Peritoneum (tissue), 1 donor: ENCODE results near the genes AZGP1, COPS6, LAMTOR4, TRAPPC14, PVRIG and MEPCE.

DNA sequence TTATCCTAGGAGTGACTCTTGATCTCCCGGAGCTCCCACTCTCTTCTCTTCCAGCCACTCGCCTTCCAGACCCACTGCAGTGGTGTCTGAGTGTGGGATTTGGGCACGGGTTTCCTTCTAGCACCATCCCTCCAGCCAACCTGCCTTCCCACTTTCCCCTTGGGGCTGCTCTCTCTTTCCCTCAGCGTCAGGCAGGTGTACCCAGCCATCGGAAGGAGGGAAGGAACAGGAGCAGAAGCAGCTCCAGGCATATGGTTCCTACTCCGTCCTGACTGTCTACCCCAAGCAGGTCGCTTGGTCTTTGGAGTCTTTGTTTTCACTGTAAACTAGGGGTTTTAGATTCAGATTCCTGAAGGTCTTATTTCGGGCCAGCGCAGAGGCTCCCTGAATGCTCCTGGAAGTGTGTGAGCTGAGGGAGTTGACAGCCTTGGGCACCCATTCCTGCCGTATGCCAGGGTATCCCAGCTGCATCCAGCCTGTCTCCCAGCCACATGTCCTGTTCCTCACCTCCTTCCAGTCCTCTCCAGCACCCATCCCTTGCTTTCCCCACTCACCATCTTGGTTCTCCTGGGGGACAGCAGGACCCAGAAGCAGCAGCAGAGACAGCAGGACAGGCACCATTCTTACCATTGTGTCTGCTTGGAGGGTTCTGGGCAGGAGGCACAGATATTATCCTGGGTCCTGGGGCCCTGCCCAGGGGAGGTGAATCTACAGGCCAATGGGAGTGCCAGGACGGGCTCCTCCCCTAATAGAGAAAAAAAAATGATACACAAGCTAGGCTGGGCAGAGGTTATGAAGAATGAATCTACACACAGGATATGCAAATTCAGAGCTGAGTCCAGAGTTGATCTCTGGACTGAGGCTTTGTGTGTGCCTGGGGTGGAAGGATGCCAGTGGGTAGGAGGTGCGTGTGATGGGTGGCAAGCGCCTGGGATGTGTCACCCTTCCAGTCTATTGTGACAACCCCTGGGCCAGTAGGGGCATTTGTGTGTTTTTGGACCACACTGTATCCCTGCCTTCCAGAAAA is at the start of gene AZGP1:
AZGP1 (minus strand) TSS at position 641 of the 1,027 bp plus-strand sequence.
- PRO-cap: no peak

DNA sequence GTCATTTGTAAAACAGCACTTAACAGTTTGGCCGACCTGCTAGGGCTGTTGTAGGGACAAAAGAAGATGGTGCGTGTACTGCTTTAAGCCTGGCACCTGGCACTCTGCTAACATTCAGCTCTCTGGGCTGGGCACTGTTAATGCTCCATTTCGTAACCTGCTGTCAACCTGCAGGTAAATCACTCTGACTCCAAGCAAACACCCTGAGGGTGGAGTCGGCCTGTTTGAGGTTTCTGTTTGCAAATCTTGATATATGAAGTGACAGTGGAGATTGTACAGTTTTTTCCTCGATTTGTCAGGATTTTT is 7.3 kb downstream of the ZKSCAN1 start:
- PRO-cap: no peak

GRCh38 chr7:100077096-100077582 is 4.4 kb downstream of the ZNF3 start:
- PRO-cap: no peak

DNA sequence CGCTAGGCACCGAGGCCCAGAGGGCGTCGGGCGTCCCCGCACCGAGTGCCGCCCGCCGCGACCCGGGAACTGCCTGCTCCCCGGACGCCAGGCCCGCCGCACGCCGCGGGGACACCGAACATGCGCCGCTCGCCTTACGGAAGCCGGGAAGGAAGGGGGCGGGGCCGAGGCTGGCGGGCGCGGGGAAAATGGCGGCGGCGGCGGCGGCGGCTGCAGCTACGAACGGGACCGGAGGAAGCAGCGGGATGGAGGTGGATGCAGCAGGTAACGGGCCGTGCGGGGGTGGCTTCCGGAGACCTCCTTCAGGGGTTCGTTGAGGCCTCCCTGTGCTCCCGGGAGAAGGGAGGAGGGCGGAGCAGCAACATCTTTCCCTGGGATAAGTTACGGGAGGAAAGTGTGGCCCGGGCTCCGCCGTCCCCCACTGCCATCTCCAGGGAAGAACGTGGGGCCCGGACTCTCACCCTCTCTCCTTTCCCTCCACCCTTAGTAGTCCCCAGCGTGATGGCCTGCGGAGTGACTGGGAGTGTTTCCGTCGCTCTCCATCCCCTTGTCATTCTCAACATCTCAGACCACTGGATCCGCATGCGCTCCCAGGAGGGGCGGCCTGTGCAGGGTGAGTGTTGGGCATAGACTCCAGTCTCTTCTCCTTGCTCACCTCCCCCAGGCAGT is at the start of gene COPS6:
COPS6 (plus strand) TSS at position 167 of the 669 bp plus-strand sequence.
- PRO-cap: bidirectional peak, plus-strand start at position 167 of the sequence, minus-strand start at position 64 of the sequence

GRCh38 chr7:100092890-100093486 is 4.2 kb downstream of the COPS6 start:
- PRO-cap: no peak

- PRO-cap: bidirectional peak, plus-strand start at chr7:100148957, minus-strand start at chr7:100148679
Measured at GRCh38 chr7:100148340-100148817, 339 bp upstream of the LAMTOR4 start.

DNA sequence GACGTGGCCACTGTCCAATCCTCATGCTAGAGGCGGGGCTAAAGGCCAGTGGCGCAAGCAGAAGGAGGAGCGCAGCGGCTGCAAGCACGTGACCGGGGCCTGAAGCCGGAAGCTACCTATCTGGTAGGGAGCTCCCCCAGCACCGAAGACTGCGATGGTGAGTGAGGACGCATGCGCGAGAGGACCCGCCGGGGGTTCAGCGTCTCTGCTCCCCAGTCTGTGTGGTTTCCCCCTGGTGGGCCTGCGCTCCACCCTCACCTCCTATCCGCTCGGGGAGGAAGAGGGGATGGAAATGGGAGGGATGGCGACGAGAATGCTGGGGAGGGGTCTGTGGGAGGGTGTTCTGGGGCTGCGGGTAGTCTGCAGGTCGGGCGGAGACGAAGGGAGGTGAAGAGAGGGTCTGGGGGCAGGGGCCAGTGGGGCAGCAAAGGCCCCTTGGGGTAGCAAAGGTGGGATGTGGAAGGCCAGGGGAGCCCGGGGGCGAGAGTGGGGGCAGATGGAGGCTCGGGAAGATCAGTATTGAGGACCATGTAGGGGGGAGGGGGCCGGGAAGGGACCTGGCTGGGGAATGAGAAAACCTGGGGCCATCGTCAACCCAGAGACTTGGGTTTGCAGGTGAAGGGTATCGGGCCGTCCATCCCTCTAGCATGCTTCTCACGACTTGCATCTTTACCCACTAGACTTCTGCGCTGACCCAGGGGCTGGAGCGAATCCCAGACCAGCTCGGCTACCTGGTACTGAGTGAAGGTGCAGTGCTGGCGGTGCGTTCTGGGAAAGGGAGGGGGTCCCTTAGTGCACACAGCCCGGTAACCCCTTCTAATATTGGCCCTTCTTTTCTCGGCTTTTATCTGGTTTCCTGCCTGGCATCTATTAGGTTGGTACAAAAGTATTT is at the start of gene LAMTOR4:
LAMTOR4 (plus strand) TSS at position 100 of the 892 bp plus-strand sequence.
- PRO-cap: bidirectional peak, plus-strand start at position 139 of the sequence, minus-strand start outside the sequence

- PRO-cap: no peak
Measured at GRCh38 chr7:100157664-100158589, 596 bp downstream of the TRAPPC14 start.

DNA sequence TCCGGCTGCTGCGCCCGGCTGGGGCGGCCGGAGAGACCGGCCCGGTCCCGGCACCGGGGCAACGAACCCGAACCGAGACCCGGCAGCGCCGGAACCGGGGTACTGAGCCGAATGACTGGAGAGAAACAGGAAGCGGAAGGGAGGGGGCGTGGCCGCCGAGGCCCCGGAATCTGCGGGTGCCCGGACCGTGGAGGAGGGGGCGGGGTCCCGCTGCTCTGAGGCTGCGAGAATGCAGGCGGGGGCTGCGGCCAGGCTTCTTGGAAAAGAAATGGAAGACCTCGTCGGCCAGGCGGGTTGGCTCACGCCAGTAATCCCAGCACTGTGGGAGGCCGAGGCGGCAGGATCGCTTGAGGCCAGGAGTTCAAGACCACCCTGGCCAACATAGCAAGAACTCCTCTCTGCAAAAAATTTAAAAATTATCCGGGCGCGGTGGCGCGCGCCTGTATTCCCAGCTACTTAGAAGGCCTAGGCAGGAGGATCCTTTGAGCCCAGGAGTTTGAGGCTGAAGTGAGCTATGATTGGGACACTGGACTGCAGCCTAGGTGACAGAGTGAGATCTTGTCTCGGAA is at the start of gene TRAPPC14:
TRAPPC14 (minus strand) TSS at position 134 of the 569 bp plus-strand sequence.
- PRO-cap: no peak

GRCh38 chr7:100219673-100220634 is at the start of gene PVRIG:
Gene PVRIG (plus strand): TSS chr7:100219949.
- PRO-cap: no peak

DNA sequence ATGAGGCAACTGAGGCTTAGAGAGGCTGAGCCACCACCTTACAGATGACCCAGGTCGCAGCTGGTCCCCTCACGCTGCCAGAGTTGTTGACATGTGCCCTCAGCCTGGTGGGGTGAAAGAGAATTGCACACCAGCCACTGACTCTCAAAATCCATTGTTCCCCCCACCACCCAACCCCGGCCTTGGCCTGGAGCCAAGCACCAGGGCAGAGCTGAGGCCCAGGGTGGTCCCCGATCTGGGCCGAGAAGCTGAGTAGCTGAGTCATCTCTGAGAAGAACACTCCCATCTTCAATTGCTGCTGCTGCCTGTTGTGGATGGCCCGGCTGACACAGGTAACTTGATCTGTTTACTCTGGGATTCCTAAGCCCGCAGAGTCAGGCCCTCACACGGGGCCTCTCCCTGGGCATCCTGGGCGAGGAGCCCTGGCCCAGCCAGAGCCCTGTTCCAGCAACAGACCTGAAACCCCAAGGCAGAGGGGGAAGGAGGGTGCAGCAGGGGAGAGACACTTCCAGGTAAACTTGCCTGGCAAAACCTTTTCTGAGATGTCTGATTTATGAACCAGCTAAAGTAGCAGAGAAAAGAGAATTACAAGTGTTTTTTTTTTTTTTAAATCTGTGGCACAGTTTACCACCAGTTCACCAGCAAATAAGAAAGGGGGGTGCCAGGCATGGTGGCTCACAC is 27.6 kb downstream of the PVRIG start:
- PRO-cap: no peak

DNA sequence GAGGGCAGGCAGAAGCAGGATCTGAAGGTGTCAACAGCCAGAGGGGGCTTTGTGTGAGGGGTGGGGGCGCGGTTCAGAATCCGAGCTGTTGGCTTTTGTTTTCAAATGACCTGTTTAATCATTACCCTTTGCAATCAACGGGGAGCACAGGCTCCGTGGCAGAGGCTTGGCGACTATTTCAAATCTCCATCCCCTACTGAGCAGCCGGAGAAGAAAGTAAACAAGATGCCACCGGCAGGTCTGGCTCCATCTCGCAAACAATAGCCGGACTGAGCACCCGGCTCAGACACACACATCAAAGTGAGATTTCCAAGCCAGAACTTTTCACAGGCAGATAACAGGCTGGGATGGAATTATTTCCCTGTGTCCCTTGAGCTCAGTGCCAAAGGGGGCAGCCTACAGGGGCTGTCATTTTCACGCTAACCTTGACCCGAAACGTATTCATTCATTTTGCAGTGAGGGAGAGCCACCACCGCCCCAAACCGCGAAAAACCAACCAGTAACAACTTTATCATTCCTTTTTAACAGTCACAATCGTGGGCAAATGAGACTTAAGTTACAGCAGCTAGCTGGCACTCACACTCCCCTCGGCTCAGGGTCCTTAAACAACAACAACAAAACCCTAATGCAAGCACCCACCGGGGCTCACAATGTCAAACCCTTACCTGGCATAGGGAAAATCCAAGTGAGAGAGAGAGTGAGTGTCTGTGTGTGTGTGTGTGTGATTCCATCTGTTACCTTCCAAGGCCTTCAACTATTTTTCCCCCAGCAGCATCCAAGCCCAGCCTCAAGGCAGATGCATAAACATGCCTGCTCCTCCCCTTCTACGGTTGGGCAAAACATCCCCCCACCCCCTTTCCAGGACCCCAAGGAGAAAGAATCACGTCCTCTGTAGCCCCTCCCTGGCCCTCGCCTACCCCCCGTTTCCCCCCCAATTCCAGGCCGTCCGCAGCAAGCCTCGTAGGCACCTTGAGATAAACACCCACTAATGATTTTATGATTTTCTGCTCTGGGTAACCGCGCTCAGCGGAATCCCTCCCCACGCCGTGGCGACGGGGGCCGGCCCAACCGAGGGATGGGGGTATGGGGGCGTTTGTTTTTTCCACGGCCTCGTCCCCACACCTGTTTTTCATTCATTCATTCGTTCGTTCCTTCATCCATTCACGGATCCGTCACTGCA is 36.7 kb upstream of the SPDYE3 start:
- PRO-cap: no peak

- PRO-cap: no peak
Measured at GRCh38 chr7:100338044-100338580, 19.8 kb upstream of the PILRB start.

DNA sequence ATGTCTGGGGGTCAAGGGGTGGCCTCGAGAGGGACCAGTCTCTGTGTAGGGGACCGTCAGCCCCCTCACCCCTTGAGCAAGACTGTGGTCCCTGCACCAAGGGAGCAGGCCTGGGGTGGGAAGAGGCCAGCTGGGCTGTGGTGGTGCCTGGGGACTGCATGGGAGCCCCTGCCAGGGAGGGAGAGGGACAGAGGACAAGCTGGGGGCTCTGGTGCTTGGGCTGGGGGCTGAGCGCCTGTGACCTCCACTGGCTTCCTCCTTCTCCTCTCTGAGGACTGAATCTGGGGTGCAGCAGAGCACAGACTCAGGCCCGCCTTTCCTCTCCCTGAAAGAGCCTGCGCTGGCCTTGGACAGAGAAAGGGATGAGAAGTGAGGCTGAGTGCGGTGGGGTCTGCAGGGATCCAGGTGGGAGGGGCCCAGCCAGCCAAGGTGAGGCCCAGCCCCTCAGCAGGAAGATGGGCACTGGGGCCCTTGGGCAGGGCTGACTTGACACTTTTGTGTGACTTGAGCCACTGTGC is 691 bp upstream of the PILRB start:
- PRO-cap: no peak

DNA sequence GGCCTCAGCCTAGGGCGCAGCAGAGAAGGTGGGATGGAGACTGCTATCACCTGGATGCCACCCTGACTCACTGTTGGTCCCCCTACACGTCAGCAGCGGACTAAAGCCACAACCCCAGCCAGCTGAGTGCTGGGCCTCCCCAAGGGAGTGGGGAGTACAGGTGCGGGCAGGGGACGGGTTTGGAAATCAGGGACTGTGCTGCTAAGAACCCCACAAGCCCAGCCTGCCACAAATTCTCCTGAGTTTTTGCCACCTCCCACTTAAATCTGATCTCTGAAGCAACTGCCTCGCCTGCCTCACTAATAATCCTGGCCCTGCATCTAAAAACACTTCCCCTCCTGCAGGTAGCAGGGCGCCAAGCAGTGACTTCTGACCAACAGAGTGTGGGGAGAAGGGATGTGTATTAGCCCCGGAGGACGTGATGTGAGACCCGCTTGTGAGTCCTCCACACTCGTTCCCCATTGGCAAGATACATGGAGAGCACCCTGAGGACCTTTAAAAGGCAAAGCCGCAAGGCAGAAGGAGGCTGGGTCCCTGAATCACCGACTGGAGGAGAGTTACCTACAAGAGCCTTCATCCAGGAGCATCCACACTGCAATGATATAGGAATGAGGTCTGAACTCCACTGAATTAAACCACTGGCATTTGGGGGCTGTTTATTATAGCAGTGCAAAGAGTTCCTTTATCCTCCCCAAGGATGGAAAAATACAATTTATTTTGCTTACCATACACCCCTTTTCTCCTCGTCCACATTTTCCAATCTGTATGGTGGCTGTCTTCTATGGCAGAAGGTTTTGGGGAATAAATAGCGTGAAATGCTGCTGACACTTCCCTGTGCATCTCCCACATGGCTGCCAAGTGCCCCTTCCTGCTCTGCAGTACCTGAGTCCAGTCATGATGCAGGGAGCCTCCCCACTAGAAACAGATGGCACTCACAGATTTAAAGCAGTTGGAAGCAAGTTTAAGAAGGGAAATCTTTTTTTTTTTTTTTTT is 6.0 kb upstream of the PILRA start:
- PRO-cap: no peak

DNA sequence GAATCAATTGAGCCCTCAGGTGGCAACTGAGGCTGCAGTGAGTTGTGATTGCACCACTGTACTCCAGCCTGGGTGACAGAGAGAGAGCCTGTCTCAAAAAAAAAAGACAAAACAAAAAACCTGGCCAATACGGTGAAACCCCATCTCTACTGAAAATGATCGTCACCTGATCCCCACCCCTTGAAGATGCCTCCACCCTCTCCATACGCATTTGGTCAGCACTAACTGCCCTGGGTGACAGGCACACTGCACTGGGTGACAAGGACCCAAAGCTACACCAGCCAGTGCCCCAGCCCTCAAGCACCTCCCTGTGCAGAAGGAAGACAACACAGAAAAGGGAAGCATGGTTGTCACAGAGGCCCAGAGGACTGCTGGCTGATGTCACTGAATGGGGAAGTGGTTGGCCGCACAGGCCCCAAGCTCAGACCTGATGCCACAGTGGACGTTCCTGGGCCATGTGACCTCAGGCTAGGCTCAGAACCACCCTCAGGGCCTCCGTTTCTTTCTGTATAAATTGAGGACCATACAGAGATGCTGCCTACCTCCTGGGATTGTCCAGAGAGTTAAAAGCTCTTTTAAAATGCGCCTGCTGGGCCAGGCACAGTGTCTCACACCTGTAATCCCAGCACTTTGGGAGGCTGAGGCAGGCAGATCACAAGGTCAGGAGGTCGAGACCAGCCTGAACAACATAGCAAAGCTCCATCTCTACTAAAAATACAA is 4.2 kb upstream of the PILRA start:
- PRO-cap: no peak

- PRO-cap: no peak
Measured at GRCh38 chr7:100382441-100382843, 9.2 kb downstream of the PILRA start.

GRCh38 chr7:100429237-100429957 is at the start of gene MEPCE:
Gene MEPCE (plus strand): TSS chr7:100429831.
- PRO-cap: bidirectional peak, plus-strand start at chr7:100429447, minus-strand start at chr7:100429140; unidirectional peak, plus-strand start at chr7:100429764

DNA sequence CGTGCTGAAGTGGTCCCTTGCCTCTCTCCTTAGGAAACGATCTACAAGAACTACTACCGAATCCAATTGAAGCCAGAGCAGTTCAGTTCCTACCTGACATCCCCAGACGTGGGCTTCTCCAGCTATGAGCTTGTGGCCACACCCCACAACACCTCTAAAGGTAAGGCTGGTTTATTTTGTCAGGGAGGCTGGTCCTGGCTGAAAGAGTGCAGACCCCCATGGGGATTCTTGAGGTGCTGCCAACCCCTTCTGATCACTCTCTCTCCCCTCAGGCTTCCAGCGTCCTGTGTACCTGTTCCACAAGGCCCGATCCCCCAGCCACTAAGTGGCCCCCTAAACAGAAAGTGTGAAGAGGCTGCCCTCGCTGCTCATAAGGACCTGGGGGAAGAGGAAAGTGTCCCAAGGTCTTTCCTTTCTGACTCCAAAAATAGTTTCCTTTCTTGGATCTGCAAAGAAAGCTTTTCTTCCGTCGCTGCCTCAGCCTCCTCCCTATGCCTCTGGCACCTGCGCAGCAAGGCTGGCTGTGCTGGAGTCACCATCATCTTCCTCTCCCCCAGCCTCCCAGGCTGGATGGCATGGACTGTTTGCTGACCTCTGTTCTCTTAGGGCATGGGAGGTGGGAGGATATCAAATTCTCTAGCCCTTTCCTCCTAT is 2.9 kb downstream of the PPP1R35 start:
- PRO-cap: no peak

DNA sequence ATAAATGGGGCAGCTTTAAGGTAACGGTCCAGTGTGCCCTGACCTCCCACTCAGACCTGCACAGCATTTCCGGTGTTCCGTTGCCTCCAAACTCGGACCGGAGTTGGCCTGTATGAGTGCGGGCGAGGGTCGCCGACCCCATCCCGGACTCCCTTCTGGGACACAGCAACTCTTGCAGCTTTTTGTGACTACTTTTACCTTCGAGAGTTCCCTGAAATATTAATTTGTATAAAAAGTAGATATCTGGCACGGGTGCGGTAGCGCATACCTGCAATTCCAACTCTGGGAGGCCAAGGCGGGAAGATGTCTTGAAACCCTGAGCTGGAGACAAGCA is 811 bp upstream of the PPP1R35 start:
- PRO-cap: no peak